ENCODE results near the gene ACSM2B.

GRCh38 chr16:20324212-20324790 lies 3.0 kb downstream of the GP2 start:
- PRO-cap, 2 experiments, result no peak in any of the 2 experiments

GRCh38 chr16:20576175-20576567 lies at the start of gene ACSM2B:
ACSM2B (minus strand) TSS chr16:20576367.
- PRO-cap, 2 experiments, result no peak in any of the 2 experiments

DNA sequence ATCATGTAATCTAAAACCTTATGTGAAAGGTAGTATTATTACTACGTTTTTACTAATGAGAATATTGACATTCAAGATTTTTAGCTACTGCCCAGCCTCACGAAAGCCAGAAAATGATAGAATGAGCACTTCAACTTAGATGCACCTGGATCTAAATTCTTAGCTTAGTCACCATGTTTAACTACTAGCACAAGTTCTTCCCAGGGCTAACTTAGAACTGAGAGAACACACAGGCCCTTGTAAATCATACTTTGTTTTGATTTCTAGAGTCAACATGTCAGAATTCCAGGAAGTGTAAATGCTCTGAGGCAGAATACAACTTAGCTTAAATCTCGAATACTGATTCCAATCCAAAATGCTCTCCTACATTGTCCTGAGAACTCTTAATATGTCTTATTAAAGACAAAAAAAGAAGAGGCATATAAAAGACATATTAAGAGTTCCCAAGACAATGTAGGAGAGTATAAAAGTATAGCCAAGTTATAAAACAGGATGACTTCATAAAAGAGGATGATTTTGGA lies 6.8 kb upstream of the ACSM1 start:
- PRO-cap, 2 experiments, result no peak in any of the 2 experiments

- PRO-cap, 2 experiments, result no peak in any of the 2 experiments
Measured at GRCh38 chr16:20734892-20735382, 6.7 kb downstream of the THUMPD1 start.

- PRO-cap, 2 experiments, result no peak in any of the 2 experiments
Measured at GRCh38 chr16:20736225-20737274, 5.1 kb downstream of the THUMPD1 start.

DNA sequence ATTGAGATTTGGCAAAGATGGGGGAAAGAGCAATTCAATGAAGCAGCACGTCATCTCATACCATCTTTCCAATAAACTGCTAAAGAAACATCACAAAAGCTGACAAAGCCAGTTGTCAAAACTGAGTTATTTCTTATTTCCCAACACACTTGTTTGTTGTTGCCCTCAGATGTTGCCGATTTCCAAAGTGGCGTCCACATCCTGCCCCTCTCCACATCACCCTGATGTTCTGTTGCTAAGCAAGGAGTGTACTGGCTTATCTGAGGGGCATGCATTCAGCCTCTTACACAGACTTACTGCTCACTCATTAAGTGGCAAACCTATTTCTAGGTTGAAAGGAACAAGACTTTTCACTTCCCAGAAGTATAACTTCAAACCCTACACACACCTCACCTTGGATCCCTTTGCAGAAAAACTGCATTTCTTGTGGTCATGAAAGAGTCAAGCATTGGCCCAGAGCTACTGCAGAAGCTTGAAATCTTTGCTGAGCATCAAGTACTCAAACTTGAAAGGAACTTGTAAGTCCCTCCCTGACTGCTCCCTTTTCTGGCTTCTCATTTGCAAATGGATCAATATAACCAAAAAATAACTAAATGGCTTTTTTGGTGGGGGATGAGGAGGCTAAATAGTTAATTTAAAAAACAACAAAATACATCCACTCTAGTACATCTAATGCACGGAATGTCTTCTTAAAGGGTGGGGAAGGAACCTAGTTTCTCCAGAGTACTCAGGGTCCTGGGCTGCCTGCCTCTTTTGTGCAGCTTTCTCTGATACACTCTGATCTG lies 43.3 kb downstream of the DCUN1D3 start:
- PRO-cap, 2 experiments, result no peak in any of the 2 experiments

- PRO-cap, 2 experiments, result peak in 2 of 2 experiments; most common plus-strand start chr16:20901365 (in 1); most common minus-strand start chr16:20901354 (in 1)
Measured at GRCh38 chr16:20900964-20902112, 767 bp downstream of the LYRM1 start.

DNA sequence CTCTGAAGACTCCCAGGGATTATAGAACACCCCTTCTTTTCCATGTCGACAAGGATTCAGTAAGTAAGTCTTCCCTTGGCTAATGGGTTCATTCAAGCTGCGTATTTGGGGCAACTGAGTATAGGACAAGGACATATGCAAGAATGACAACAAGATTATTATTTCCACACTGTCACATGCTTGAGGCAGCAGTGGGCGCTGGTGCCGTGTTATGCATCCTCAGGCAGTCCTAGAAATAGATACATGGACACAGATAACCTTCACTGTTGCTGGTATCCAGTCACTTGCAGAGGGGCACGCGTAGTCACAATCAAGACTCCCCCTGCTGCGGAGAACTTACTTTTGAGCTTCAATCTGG lies 1.1 kb downstream of the CRYM start:
- PRO-cap, 2 experiments, result no peak in any of the 2 experiments

- PRO-cap, 2 experiments, result no peak in any of the 2 experiments
Measured at GRCh38 chr16:21611541-21612514, 12.5 kb downstream of the METTL9 start.

DNA sequence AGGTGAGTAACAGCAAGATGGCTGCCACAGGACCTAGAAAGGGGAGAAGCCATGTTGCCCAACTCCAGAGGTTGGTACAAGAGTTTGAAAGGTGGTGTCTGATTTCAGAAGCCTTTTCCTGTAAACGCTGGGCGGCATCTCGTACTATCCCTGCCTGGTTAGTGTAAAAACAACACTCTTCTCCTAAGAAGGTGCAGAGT lies 21.7 kb downstream of the IGSF6 start:
- PRO-cap, 2 experiments, result no peak in any of the 2 experiments

- PRO-cap, 2 experiments, result no peak in any of the 2 experiments
Measured at GRCh38 chr16:21645918-21646547, 6.4 kb downstream of the IGSF6 start.

DNA sequence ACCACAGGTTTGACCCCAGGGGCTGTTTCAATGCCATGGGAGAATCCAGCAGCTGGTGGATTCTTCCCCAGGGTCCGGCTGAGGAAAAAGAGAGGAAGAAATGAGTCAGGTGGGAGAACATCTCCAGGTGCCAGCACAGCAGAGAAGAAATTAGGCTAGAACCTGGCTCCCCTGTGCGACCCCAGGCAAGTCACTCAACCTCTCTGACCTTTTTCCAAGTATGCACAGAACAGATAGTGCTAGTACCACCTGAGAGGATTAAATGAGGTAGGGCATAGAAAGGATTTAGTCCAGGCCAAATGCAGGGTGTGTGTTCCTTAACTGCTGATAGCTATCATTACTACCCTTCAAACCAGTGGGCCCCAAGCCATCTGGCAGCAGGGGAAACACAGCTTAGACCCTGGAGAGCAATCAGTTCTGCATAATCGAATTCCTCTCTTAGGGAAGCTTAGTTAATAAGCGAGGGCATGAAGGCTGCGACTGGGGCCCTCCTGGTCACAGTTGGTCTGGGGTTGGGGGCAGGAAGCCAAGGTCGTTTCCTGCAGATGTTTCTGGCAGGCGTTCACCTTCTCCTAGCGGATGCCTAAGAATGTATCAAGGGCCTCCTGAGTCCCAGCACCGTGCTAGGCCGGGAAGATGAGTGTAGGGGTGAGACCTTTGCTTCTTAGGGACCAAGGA lies 16.7 kb upstream of the EEF2K start:
- PRO-cap, 2 experiments, result peak in 1 of 2 experiments; most common plus-strand start position 350 of the sequence (in 1); most common minus-strand start position 339 of the sequence (in 1)

GRCh38 chr16:22256920-22257827 lies 40.0 kb upstream of the POLR3E start:
- PRO-cap, 2 experiments, result no peak in any of the 2 experiments

- PRO-cap, 2 experiments, result no peak in any of the 2 experiments
Measured at GRCh38 chr16:22320922-22321737, 23.9 kb downstream of the POLR3E start.

DNA sequence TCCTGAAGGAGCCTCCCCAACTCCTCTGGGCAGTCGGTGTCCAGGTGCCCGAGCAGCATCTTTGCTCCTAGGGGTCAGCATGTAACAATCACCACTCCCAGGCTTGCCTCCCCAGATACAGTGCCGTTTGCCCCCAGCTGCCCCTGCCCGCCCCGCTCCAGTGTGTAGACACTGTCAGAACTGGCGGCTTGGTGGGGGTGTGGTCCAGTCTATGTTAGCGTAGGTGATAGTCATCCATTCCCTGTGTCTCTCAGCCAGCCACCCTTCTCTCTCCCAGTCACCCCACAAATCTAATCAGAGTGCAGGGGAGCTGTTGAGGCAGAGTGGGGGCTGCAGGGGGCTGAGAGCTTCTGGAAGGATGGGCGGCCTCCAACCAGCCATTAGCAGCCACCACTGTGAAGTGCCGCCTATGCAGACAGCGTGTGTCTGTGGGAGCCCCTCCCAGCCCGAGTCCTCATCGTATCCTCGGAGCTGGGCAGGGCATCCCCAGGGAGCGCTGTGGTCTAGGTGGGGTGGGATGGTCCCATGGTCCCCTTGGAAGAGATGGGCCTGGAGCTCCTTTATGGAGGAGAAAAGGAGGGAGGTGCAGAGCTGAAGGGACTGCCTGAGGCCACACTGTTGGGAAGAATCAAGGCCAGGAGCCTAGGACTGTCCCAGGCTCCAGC lies 26.5 kb downstream of the POLR3E start:
- PRO-cap, 2 experiments, result no peak in any of the 2 experiments

- PRO-cap, 2 experiments, result peak in 2 of 2 experiments; most common plus-strand start chr16:22437028 (in 2); most common minus-strand start chr16:22437592 (in 2)
Measured at GRCh38 chr16:22436795-22437774, 62.7 kb upstream of the CDR2 start.

DNA sequence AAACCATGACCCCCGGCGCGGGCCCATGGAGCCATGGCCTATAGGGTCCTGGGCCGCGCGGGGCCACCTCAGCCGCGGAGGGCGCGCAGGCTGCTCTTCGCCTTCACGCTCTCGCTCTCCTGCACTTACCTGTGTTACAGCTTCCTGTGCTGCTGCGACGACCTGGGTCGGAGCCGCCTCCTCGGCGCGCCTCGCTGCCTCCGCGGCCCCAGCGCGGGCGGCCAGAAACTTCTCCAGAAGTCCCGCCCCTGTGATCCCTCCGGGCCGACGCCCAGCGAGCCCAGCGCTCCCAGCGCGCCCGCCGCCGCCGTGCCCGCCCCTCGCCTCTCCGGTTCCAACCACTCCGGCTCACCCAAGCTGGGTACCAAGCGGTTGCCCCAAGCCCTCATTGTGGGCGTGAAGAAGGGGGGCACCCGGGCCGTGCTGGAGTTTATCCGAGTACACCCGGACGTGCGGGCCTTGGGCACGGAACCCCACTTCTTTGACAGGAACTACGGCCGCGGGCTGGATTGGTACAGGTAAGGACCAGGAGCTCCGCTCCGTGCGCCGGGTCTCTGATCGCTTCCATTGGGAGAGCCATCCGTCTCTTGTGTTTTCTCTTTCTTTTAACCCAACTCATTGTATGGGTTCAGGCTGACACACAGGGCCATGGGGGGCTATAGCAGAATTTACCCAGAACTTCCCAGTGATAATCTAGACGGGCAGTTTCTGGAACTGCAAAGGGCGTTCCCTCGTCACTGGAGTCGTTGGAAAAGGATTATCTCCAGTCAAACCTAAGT lies 805 bp downstream of the HS3ST2 start:
- PRO-cap, 2 experiments, result no peak in any of the 2 experiments

- PRO-cap, 2 experiments, result no peak in any of the 2 experiments
Measured at GRCh38 chr16:23058238-23058624, 91.0 kb downstream of the USP31 start.

DNA sequence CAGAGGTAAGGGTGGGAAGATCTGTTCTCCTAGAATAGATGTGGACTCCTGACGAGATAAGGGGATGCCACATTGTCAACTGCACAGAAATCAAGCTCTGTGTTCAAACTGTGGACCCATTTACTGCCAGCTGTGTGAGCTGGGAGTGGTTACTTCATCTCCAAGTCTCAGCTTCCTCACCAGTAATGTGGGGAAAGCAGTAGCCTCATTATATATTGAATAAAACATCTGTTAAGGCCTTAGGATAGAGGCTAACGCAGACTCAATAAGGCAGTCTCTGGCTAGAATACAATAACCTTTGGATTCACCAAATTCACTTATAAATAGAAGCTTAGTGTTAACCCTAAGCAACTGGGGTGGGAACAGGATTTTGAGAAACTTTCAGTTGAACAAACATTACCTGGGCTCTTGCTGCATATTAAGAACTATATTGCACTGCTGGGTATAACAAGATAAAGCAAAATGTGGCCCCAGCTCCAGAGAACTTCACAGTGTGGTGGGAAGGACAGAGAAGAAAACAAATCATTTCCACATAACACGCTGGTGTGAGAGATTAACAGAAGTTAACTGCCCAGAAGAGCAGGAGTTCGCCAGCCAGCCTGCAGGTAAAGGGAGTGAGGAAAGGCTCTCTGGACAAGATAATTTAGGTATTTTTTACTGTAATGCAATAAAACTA lies 57.2 kb downstream of the USP31 start:
- PRO-cap, 2 experiments, result no peak in any of the 2 experiments

GRCh38 chr16:23104566-23104955 lies 44.7 kb downstream of the USP31 start:
- PRO-cap, 2 experiments, result no peak in any of the 2 experiments

All from helper T cell (primary cell).